Temporal lobe (tissue), 2 donors: ENCODE results near the genes SPO11 and RBM38.

- RAMPAGE, long total RNA: no peak
Measured at GRCh38 chr20:53652043-53653028, 58.7 kb upstream of the ZNF217 start.

- RAMPAGE, long total RNA: no peak
Measured at GRCh38 chr20:53706716-53707219, 113.1 kb upstream of the ZNF217 start.

DNA sequence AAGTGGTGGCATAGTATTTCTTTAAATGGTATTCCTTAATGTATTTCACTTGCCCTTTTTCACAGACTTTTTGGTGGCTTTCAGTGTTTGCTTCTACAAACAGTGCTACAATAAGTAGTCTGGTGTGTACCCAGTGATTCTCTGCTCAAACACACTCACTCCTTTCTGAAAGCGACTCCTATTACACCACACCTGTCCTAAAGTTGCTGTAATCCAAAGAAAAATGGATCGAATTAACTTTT lies 145.9 kb upstream of the ZNF217 start:
- RAMPAGE, long total RNA: no peak

DNA sequence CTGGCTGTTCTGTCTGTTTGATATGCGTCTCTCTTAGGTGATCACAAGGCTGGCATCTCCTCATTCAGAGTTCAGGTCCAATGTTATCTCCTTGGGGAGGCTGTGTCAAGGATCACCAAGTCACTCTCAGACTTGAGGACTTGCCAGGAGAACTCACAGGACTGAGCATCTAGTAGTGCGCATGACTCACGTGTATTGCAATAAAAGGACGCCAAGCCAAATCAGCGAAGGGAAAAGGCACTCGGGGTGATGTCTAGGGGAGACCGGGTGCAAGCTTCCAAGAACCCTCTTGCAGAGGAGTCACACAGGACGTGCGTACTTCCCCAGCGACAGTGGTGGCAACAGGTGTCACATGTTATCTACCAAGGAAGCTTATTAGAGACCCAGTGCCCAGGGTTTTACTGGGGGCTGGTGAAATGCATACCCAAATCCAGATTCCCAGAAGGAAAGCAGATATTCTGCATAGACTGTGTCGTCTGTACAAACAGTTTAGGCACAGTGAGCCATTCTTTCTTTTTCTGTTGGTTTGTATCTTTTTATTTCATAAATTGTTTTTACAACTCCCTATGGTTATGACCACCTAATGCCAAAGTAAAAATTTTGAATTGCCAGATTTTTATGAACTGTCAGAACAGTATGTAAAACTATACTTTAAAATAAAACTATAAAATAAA lies 234.8 kb downstream of the BCAS1 start:
- RAMPAGE, long total RNA: no peak

DNA sequence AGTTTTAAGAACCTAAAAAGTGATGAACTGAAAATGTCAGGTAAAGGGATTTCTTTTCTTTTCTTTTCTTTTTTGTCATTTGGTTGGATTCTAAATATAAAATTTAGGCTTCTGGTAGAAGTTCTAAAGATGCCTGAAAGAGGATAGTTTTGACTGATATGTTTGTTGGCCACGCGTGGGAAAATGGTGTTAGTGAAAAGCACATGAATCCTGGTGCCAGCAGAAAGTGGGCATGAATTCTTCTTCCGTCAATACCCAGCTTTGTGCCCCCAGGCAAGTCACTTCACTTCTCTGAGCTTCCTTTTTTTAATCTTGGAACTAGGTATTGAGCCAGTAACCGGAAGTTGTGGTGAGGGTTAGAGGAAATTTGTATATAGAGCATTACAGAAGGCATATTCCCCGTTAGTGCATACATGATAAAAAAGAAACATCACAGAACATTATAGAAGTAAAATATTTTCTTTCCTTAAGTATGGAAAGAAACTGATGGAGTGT lies 223.3 kb downstream of the BCAS1 start:
- RAMPAGE, long total RNA: no peak

DNA sequence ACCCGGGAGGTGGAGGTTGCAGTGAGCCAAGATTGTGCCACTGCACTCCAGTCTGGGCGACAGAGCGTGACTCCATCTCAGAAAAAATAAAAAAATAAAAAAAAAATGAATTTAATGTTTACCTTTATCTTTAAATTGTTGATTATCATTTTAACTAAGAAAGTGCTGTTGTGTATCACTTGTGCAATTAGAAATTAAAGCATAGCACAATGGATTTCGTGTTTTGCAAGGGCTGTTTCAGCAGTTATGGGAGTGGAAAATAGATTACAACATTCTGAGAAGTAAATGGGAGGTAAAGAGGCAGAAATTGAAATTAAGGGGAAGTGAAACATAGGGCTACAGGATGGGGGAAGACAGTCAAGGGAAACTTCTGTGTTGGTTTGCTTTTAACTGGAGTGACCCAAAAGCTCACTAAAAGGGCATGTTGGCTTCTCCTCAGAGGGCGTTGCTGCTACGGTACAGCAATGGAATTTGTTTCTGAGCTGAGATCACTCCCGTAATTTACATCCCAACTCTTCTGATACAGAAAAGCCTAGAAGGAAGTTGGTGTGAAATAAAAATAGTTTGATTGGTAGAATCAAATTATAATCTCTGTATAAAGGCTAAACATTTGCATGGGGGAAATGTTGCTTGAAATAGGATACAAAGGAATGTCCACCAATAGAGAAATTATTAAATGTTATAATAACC lies 147.5 kb downstream of the BCAS1 start:
- RAMPAGE, long total RNA: no peak

DNA sequence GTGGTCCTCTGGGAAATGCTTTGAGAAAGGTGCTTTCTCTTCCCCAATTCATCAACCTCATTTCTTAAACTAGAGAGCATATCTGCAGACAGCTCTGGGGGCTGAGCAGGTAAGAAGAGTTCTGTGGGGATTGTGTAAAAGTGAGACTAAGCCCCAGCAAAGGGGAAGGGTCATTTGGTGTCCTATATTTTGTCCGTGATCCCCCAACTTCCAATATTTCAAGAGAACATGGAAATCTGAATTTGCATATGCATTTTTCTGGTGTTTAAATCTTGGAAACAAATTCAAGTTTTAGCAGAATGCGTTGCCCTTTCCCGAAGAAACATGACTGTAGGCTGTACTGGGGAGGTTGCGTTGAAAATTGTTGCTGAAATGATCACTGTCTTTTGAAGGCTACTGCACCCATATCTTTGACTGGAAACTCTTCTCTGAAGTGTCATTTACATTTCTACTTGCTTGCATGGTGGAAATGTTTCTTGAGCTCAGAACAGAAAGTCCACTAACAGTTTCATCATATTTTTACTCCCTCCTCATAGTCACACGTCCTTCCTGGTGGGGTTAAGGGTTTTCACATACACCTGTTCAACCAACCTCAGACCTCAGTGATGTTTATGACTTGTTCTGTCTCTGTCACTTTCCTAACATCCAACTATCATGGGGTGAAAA lies 140.3 kb downstream of the BCAS1 start:
- RAMPAGE, long total RNA: no peak

GRCh38 chr20:53934201-53935345 lies 135.8 kb downstream of the BCAS1 start:
- RAMPAGE, long total RNA: no peak

DNA sequence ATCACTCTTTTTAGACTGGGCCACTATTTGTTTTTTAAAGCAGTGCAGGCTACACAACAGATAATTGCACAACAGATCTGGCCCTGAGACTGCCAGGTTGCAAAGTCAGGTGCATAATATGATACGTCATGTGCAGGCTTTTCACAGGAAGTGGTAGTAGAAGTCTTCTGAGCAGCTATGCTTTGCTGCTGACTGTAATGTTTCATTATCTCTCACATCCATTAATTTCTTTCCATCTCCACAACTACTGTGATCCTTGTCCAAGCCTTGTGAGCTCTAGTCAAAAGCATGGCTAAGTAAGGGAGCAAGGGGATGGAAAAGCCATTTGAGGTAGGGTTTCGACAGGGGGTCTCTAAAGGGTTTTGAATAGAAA lies 13.6 kb downstream of the PFDN4 start:
- RAMPAGE, long total RNA: no peak

DNA sequence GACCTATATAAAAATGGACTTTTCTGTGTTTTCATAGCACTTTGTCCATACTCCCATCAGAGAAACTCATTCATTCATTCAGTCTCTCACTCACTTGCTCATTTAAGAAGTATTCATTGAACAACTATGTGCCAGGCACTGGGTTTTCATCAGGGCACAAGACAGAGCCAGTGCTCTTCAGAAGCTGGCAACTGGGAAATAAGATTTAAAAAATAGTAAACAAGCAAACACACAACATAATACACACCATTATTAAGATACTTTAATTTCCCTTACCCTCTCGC lies 65.5 kb upstream of the DOK5 start:
- RAMPAGE, long total RNA: no peak

GRCh38 chr20:54859670-54859960 lies 384.2 kb downstream of the DOK5 start:
- RAMPAGE, long total RNA: no peak

DNA sequence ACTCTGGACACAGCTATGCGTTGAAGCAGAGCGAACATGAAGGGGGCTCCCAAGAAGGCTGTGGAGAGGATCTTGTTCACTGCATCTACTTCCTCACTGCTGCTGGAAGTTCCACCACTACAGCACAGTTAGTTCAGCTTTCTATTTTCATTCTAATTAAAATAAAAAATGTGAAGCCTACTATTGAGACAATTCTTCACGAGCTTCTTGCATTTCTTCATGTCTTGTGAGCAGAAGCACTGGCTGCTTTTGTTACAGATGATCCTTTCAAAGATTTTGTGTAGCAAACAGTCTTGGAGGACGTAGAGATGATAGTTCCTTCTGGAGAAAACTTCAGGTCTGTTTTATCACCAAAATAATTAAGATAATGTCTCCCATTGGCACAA lies 57.3 kb downstream of the CBLN4 start:
- RAMPAGE, long total RNA: no peak

- RAMPAGE, long total RNA: no peak
Measured at GRCh38 chr20:56158866-56159146, 89.7 kb upstream of the MC3R start.

DNA sequence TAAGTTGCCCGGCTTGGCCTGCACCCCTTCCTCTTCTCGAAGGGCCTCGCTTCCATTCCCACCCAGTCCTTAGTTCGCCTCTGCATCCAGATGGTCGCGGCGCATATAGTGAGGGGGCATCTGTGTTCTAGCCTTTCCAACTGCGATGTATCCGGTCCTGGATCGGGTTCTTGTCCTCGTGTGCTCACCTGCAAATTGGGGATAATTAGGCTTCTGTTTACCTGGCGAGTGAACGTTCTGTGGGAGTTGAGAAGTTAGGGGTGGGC lies 332 bp downstream of the CSTF1 start:
- RAMPAGE, long total RNA: no peak

- RAMPAGE, long total RNA: no peak
Measured at GRCh38 chr20:56409294-56410087, 2.6 kb upstream of the CASS4 start.

DNA sequence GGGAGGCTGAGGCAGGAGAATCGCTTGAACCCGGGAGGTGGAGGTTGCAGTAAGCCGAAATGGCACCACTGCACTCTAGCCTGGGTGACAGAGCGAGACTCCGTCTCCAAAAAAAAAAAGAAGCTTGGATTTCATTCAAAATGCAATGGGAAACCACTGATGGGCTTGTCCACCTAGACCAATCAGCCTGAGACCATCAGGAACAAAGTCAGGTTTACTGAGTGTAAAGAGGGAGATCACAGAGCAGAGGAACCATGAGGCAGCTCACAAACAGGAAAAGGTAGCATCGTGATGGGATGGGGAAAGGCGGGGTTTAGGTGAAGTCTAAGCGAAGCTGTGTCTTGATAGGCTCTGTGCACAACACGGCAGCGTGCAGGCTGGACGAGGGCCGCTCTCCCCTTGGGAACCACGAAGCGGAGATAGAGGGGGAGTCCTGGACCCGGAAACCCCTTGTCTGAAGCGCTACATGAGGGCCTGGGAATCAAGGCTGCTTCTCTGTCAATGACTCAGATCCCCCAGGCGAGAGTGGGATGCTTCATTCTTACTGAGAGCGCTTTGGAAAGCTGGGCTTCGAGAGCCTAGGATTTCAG lies 25.0 kb upstream of the RTF2 start:
- RAMPAGE, long total RNA: no peak

DNA sequence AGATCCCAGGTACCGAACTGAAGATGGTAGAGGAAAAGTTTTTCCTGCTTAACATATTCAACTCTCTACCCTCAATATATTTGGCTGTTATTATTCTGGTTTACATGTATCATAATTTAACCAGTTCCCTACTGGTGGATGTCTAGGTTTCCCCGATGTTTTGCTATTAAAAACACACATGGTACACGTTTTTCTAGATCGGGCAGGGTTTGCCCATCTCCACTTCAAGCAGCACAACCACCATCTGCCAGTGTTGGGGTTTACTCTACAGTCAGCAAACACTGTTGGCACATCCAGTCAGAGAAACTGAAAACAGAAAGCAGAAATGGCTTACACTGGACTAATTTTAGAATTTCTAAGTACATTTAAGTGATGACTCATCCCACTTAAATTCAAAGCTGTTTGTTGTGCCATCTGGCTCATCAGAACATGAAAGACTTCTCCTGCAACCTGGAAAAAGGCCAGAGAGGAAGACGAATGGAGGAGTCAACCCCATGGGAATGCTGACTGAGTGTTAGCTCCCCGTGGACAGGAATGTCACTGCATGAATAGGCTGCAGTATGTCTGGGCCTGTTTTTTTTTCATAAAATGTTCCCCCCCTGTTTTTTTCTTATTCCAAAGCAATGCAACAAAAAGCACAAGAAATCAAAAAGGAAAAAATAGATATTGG lies 21.8 kb downstream of the FAM209B start:
- RAMPAGE, long total RNA: no peak

GRCh38 chr20:57329489-57330066 lies at the start of gene SPO11:
Gene SPO11 (plus strand): TSS chr20:57329803.
- RAMPAGE, long total RNA: no peak

GRCh38 chr20:57384301-57384843 lies 6.8 kb upstream of the RBM38 start:
- RAMPAGE, long total RNA: no peak

DNA sequence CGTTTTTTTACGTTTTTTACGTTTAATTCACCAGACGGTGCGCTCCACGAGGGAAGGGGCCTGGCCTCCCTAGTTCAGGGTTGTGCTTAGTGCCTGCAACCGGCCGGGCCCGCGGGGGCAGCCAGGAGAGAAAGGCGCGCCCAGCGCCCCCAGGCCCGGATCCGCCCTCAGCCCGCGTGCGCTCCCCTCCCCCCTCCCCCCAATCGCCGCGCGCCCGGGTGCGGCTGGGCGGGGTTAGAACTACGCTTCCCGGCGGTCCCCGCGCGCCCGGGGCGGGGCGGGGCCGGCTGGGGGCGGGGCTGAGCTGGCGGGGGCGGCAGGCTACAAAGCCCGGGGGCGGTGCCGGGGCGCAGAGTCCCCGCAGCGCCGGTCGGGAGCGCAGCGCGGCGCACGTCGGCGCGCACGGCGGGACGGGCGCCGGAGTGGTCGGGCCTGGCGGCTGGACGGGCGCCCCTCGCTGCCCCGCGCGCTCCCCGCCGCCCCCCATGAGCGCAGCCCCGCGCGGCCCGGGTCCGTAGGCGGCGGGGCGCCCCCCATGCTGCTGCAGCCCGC lies at the start of gene RBM38:
Gene RBM38, plus strand, starts transcription at position 350 of the 552 bp plus-strand sequence.
- RAMPAGE, long total RNA: no peak